Diencephalon (tissue), 2 donors: ENCODE measurements around the gene IPCEF1.

DNA sequence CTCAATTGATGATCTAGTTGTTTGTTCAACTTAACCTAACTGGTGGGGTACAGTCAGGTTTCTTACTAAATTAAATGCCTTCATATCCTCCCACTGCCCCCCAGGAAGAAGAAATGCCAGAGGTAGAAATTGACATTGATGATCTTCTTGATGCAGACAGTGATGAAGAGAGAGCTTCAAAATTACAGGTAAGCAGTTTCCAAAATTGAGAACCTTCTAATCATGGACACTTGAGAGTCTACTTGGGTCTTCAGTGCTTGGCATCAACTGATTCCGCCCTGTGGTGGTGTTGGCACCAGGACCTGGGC, 71.8 kb downstream of the PPP1R14C start:
- RAMPAGE, long total RNA: no peak

DNA sequence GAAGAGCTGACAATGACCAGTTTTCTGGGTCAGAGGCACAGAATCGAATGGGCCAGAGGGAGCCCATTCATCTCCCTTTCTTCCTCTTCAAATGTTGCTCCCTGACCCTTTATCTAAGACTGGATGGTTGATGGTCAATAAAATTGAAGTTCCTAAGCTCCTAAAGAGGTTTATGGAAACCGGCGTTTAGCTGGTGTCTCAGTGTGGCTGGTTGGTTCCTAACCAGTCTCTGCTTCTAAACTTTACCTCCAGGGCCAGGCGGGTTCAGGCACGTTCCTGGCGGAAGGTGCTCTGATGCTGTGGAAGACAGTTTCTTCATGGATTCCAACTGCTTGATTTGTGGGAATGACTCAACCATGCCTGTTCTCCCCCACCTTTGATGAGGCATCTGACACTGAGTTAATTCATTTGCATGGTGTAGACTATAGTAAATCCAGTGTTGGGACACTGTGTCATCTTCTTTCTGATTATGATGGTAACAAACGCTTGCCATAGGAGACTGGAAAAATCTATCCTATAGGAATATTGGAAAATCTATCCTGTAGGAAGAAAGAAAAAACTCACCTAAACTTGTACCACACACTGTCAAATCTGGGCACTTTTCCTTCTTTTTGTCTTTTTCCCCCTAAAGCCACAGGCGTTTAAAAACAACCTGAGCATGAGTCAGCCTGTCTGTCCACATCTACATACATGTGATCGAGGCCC, 96.2 kb upstream of the IYD start:
- RAMPAGE, long total RNA: no peak

DNA sequence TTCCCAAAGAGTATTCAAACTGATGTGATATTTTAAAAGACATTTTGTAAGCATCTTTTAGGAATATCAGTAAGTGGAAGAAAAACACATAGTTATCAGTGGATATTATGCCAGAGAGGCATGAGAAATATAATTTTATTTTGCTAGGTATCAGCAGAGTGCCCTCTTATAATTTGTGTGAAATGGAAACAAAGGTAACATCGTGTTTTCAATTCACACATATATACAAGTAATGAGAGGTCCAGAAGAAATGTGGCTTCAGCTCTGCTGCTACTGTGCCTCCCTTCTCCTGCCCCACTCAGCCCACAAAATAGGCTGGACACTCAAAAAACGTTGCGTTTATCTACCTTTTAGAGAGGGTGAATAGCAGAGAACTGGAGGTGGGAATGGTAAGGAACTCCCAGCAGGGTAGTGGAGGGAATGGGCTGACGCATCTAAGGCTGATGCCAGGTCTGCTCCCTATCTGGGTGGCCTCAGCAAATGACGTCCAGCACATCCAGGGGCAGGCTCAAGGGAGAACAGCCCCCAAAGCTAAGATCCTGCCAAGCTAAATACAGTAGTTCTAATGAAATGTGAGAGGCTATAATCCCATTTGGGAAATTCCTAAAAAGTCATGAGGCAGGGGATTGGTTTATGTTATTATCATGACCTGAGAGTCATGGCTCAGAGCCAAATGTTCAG, 34.4 kb downstream of the IYD start:
- RAMPAGE, long total RNA: no peak

GRCh38 chr6:150598983-150599619, 584 bp upstream of the PLEKHG1 start:
- RAMPAGE, long total RNA: no peak

GRCh38 chr6:150690067-150690885, 90.6 kb downstream of the PLEKHG1 start:
- RAMPAGE, long total RNA: no peak

GRCh38 chr6:150866896-150867356, 1.4 kb downstream of the MTHFD1L start:
- RAMPAGE, long total RNA: no peak

DNA sequence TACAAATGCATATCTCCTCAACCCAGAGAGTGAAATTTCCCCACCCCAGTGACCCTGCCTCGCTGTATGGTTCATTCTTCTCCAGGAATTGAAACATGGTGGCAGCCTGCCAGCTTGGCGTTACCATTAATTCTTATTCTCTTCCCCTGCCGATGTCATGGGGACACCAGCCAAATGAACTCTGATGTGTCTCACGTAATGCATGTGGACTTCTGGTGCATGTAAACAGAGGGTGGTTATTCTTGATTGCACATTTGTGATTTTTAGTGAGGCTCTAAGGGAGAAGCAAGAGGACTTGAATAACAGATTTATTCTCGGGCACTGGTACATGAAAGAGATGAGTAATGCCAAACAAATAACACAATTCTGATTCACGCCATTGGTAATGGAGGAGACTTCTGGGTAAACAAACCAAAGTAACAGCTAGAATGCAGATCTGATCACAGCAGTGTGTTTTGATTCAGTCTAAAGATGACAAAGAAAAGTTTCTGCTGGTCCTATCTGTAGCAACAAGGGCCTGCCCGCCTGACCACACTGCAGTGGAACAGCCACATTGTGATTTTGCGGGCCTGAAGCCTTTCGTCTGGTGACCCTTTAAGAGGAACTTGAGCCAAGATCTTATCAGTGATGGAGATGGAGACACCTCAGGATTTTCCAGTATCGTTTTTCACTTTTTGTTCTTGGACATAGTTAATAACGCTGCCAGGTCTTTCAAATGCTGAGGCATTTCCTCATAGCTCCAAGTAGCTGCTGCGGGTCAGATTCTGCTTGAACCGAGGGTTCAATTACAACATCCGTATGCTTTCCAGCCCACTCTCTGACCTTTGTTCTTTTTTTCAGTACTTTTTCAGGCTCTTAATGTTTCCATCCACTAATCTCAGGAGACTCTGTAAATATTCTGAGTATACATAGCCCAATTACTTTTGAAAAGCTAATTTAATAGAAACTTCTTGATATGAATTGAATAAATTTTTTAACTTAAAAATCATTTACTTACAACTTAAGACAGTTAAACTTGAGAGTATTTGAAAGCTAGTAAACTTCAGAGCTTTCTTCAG, 171.7 kb upstream of the AKAP12 start:
- RAMPAGE, long total RNA: no peak

GRCh38 chr6:151390903-151391178, 518 bp downstream of the ZBTB2 start:
- RAMPAGE, long total RNA: no peak

DNA sequence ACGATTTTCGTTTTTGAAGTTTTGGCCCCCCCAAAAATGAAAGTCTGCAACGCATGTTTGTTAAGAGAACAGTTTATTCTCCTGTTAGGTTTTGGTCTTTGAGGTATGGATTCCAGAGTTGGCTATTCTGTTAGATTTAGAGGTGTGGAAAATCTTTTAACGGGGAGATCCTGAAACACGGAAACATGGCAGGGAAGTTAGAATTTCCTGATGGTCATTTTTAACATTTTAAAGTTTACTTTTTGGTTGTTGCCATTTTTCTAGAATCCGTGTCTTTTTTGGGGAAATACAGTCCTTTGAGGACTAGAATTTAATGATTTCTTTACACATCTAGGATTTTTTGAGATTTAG, 884 bp upstream of the ZBTB2 start:
- RAMPAGE, long total RNA: no peak

DNA sequence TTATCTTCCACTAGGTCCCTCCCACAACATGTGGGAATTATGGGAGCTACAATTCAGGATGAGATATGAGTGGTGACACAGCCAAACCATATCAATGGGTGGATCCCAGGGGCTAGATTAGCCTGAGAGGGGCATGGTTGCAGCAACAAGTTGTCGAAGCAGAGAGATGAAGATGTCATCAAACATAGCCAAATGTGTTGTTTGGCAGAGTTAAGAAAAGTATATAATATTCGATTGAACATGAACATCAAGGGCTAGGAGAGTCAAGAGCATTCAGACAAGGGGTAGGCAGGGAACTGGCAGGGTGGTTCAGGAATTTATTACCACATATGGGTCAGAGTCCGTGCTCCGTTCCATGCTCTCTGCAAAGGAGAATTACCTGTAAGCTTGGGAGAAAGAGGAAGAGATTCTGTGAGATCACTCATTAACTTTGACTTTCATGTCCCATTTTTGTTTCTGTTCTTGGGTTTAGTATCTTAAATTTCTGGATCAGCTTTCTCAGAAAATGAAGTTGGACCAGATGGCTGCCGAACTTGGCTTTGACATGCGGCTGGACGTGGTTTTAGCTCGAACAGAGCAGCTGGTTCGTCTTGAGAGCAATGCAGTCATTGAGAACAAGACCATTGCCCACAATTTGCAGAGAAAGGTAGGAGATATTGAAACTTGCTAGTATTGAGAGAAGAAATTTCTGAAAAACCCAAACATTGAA, 99.0 kb downstream of the CCDC170 start:
- RAMPAGE, long total RNA: no peak

- RAMPAGE, long total RNA: no peak
Measured at GRCh38 chr6:151813826-151814287, 6.4 kb downstream of the ESR1 start.

DNA sequence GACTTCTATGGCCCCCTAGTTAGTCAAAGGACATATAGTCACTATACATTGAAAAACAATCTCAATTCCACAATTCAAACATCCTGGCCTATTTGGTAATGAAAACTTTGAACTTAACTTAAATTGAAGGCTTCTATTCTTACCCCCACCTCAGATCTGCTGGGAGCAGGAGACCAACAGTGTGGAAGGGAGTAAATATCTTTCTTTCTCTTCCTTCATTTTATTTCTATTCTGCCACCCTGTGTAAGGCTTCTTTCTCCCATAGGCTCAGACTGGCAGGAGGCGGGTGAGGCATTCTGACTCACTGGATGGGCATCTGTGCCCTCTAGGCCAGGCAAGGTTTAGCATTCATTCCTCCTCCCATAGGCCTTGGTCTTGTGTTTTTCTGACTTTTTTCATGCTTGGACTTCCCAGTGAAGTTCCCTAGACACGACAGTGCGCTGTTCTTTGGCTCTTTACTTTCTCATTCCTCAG, 235.3 kb downstream of the SYNE1 start:
- RAMPAGE, long total RNA: no peak

DNA sequence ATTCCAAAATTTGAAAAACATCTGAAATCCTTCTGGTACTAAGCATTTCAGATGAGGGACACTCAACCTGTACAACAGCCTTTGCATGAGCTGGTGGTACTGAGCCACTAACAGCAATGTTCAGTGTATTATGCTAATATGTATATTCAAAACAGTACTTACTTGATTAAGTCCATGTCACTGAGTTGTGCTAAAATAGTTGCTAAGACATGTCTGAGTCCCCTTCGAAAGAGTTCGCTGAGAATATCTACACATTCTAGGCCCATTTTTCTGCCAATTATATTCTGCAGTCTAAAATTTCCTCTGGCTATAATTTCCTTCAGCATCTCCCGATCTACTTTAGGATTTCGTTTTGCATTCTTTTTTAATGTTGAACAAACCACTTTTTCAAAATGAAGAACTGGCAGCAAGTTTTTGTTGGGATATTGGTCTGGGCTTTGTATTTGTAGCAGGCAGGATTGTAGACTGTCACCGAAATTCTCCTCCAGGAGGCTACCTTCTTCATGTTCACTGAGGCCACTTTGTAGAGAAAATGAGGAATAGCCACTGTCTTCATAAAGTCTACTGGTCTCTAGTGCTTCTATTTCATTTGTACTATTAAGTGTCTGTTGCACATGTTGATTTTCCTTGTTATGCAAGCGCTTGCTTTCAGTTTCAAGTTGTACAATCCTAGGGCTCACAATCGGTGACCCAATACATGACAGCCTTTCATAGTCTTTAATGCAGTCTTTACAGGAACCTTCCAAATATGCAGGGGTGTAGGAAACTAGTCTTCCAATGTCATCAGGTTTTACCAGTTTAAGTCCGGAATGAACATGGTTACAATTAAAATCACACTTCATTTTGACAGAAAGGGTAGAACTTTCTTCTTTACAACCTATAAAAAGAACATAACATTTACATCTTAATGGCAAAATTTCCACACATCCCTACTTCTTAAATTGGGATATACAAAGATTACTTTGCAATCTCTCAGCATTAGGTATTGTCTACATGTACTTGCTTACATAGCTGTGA, 7.8 kb downstream of the FBXO5 start:
- RAMPAGE, long total RNA: no peak

- RAMPAGE, long total RNA: no peak
Measured at GRCh38 chr6:153856222-153856536, 182.9 kb upstream of the OPRM1 start.

- RAMPAGE, long total RNA: no peak
Measured at GRCh38 chr6:154231934-154232329, 124.7 kb downstream of the IPCEF1 start.

GRCh38 chr6:154243765-154244959, 112.4 kb downstream of the IPCEF1 start:
- RAMPAGE, long total RNA: no peak

- RAMPAGE, long total RNA: no peak
Measured at GRCh38 chr6:154250068-154250363, 106.6 kb downstream of the IPCEF1 start.

DNA sequence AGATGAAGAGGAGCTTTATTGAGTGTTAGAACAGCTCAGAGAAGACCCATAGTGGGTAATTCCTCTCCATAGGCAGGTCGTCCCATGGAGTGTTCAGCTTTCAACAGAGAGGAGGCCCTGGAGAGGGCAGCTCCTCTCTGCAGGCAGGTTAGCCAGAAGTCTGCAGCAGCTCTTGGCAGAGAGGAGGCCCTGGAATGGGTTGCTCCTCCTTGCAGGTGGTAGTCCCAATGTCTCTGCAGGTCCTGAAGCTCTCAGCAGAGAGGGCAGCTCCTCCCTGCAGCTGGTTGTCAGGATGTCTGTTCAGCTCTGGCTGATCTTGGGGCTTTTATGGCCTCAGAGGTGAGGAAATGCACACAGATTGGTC, 89.0 kb downstream of the IPCEF1 start:
- RAMPAGE, long total RNA: no peak

- RAMPAGE, long total RNA: no peak
Measured at GRCh38 chr6:154356495-154357356, at the start of gene IPCEF1. TSS of gene IPCEF1 (minus strand) at chr6:154356803.

GRCh38 chr6:154512127-154512765, 1.8 kb upstream of the CNKSR3 start:
- RAMPAGE, long total RNA: no peak